Colon Carcinoma Metastatic in the Brain (tissue), 2 donors: ENCODE measurements around the genes OR51A7 and OR51B4.

- PRO-cap, 2 experiments: no peak in any of the 2 experiments
Observed at GRCh38 chr11:3043946-3044545, 13.2 kb downstream of the CARS1 start.

GRCh38 chr11:3058630-3059180, 1.5 kb upstream of the CARS1 start:
- PRO-cap, 2 experiments: no peak in any of the 2 experiments

GRCh38 chr11:3159888-3161051, 4.8 kb downstream of the OSBPL5 start:
- PRO-cap, 2 experiments: no peak in any of the 2 experiments

DNA sequence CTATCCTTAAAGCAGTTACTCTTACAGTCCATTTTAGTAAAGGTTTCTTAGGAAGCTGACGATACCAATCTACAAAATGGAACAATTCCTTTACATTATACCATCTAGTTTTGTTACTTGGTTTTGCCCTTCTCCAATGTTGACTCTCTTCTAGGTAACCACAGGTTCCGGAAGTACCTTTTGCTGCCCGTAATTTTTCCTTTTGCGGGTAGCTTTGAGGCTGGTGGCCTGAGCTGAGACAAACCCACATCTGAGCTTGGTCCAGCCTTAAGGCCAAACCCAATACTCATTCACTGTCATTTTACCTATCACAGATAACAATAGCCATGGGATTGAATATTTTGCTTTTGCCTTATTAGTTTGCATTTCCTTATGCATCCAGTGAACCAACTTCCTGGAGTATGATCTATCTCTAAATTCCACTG, 10.0 kb upstream of the MRGPRE start:
- PRO-cap, 2 experiments: no peak in any of the 2 experiments

GRCh38 chr11:3359202-3360294, 19.4 kb downstream of the ZNF195 start:
- PRO-cap, 2 experiments: no peak in any of the 2 experiments

DNA sequence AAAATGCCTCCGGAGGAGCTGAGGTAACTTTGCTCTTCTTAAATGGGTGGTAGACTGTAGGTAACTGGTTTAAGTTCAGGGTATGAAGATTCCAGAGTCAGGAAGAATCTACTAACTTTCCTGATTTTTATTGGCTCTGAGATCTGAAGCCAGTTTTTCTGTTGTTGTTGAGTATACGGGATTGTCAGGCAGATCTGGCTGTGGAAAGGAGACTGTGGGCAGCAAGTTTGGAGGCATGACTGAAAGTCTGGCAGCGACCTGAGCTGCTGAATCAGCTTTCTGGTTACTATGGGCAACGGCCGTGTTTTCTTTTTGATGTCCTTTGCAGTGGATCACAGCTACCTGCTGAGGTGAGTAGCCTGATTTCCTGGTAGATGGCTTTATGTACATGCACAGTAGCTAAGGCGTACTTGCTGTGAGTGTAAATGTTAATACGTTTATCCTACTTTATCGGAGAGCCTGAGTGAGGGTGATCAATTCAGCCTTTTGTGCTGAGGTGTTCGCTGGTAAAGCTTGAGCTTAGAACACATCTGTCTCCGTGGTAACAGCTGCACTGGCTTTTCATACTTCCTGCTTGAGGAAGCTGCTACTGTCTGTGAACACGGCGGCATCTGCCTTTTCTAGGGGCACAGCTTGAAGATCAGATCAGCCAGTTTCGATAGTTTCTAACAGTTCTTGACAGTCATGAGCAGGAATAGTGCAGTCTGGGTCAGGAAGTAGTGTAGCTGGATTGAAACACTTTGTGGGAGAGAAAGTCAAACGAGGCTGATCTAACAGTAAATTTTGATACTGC, 129.7 kb downstream of the ART5 start:
- PRO-cap, 2 experiments: no peak in any of the 2 experiments

DNA sequence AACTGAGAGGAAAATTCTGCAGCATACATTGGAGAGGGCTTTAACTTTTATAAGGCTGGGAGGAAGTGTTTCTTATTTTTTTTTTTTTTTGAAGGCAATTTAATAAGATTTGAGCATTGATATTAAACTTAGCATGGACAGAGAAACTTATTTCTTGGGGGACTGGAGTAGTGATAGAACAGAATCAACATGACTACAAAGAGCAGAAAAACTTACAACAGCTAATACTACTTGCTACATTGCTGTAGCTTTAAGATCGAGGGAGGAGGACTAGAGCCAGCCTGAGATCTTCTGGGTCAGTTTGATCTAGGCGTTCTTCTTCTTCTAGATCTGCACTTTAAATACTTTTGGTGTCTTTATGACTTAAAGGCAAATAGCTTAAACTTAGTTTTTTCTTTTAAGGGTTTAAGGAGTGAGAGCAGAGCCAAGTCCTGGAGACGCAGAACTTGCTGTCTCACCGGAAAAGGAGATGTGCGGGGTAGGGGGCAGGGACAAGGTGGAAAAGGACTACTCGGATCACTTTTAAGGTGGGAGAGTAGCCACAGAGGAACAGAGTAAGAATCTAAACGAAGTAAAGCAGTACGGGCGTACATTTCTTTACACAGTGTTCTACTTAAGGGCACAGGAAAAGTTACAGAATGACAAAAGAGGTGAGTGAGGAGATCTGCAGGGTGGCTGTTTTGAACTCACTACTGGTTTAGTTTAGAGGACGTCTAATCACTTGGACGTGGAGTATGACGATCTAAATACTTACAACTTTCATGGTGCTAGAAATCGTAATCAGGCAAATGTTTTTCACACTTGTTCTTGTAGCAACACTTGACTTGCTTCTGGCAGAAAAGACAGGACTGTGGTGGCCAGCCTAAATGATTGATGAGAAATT, 127.2 kb downstream of the ART5 start:
- PRO-cap, 2 experiments: no peak in any of the 2 experiments

DNA sequence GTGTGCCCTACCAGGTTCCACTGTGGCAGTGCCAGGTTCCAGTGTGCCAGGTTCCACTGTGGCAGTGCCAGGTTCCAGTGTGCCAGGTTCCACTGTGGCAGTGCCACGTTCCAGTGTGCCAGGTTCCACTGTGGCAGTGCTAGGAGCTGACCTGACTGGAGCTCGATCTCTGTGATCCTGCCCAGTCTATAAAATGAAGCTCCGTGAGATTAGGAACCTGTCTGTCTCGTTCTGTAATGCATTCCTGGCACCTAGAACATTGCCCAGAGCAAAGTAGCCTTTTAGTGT, 36.1 kb downstream of the ART5 start:
- PRO-cap, 2 experiments: no peak in any of the 2 experiments

DNA sequence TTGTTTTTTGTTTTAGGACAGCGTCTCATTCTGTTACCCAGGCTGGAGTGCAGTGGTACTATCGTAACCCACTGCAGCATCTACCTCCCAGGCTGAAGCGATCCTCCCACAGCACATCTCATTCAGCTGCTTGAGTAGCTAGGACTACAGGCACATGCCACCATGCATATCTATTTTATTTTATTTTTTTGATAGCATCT, 46.8 kb downstream of the NUP98 start:
- PRO-cap, 2 experiments: no peak in any of the 2 experiments

GRCh38 chr11:3860257-3860637, 4.8 kb downstream of the STIM1 start:
- PRO-cap, 2 experiments: no peak in any of the 2 experiments

DNA sequence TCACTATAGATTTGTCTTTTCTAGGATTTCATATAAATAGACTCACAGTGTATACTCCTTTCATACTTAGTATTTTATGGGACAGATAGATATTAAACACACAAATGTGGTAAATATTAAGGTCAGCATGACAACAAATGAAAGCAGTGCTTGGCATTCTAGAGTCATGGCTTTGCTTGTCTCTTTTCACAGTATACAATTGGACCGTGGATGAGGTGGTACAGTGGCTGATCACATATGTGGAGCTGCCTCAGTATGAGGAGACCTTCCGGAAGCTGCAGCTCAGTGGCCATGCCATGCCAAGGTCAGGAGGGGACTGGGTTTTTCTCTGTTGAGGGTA, 39.3 kb upstream of the RRM1 start:
- PRO-cap, 2 experiments: no peak in any of the 2 experiments

GRCh38 chr11:4058089-4058494, 36.5 kb upstream of the RRM1 start:
- PRO-cap, 2 experiments: no peak in any of the 2 experiments

DNA sequence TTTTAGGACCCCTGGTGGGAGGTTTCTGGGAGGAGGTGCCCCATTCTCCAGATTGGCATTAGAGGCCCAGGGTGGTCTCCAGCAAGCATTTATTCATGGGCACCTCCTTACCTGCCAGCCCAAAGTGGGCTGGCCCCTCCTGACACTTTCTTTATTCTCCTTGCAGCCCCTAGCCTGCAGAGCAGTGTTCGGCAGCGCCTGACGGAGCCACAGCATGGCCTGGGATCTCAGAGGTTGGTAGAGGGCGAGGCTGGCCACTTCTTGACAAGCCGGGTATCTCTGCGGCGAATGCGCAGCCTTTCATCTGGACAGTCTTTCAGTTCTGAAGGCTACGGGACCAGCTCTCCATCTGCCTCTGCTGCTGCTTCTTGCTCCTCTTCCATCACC, 8.3 kb upstream of the RRM1 start:
- PRO-cap, 2 experiments: no peak in any of the 2 experiments

- PRO-cap, 2 experiments: no peak in any of the 2 experiments
Observed at GRCh38 chr11:4091868-4092575, 2.6 kb upstream of the RRM1 start.

DNA sequence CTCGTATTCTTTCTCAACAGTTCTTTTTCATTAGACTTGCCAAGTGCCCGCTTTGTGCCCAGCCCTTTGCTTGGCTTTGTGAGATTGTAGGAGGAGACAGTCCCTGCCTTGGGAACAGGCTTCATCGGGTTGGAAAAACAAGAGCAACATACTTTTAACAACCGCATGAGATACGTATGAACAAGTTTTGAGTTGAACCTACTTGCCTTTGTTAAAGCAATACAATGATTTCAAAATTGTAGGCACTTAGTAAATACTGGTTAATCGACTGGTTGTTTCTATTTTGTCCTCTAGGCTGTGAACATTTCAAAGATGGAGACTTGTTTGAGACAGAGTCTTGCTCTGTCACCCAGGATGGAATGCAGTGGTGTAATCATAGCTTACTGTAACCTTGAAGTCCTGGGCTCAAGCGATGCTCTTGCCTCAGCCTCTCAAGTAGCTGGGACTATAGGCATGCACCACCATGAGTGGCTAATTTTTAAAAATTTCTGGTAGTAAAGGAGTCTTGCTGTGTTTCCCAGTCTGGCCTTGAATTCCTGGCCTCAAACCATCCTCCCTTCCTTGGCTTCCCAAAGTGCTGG, 1.2 kb downstream of the RRM1 start:
- PRO-cap, 2 experiments: no peak in any of the 2 experiments

GRCh38 chr11:4389773-4390466, 3.6 kb downstream of the TRIM21 start:
- PRO-cap, 2 experiments: no peak in any of the 2 experiments

DNA sequence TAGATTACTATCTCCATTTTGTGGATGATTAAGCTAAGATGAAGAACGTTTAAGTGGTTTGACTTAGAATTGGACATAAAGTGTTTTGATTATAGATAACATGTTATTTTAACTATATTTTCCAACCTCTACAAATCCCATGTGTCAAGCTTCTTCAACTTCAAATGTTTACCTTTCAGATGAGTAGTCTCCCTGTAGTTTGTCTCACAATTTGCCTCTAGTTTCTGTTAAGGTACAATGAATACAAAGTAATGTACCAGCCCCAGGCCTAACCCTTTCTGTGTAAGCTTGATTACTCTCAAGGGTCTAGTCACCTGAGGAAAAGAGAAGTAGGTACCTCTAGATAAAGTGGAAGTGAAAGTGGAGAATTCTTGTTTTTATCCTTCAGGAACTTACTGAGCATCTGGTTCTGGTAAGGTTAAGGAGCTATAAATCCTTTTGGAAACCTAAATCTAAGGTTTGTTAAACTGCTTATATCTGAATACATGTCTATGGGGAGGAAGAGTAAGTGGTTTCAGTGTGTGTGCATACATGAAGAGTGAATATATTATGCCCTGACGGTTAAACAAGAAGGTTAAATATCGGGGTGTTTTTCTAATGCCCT, at the start of gene OR51A7:
Gene OR51A7 (plus strand): TSS at position 396 of the 604 bp plus-strand sequence.
- PRO-cap, 2 experiments: no peak in any of the 2 experiments

DNA sequence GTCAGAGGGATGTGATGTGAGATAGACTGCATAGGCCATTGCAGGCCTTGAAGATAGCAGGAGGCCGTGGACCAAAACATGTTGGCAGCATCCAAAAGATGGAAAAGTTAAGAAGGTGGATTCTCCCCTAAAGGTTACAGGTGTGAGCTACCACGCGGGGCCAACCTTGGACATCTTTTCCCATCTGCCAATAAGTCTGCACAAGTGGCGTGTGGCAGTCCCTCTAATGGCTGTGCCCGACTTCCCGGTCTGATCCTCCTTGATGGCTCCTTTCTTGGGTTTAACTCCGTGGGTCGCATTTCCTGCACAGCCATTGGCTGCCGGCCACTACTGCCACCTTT, 6.9 kb upstream of the OR52E2 start:
- PRO-cap, 2 experiments: peak in 1 of 2 experiments; most common plus-strand start position 244 of the sequence (in 1)

DNA sequence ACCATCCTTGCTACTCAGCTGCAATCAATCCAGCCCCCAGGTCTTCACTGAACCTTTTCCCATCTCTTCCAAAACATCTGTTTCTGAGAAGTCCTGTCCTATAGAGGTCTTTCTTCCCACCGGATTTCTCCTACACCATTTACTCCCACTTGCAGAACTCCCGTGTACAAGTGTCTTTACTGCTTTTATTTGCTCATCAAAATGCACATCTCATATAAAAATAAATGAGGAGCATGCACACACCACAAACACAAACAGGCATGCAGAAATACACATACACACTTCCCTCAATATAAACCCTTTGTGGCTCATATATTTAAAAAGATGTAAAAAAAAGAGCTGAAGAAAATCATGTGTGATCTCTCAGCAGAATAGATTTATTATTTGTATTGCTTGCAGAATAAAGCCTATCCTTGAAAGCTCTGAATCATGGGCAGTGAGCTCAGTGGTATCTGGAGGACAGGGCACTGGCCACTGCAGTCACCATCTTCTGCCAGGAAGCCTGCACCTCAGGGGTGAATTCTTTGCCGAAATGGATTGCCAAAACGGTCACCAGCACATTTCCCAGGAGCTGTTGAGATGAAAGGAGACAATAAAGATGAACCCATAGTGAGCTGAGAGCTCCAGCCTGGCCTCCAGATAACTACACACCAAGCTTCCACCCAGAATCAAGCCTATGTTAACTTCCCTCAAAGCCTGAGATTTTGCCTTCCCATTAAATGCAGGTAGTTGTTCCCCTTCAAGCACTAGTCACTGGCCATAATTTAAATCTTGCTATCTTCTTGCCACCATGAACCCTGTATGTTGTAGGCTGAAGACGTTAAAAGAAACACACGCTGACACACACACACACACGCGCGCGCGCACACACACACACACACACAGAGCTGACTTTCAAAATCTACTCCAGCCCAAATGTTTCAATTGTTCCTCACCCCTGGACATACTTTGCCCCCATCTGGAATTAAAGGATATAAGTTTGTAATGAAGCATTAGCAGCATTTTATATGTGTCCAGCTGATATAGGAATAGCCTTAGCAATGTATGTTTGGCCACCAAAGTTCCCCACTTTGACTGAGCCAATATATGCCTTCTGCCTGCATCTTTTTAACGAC, 1.4 kb downstream of the HBG1 start:
- PRO-cap, 2 experiments: no peak in any of the 2 experiments

DNA sequence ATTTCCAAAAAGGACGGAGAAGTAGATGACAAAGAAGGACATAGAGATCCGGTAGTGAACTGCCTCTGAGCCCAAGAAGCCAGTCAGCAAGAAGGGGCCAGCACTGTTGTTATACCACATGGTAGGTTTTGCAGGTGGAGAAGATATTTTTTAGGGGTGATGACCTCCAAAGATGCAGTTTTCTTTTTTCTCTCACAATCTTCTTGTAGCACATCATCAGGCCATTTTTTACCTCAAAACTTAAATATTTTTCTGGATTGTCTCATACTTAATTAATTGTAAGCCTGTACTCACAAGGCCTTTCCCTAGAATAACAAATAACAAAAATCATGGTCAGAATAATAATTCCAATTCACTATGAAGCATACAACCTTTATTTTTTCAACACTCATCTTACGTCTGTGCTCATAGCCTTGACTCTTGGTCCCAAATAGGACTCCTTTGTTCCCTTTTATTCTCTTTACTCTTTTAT, at the start of gene OR51B4:
Gene OR51B4 (minus strand): TSS at position 120 of the 472 bp plus-strand sequence.
- PRO-cap, 2 experiments: no peak in any of the 2 experiments